Myometrial cell (primary cell): ENCODE results near the genes C2orf80 and PIKFYVE.

DNA sequence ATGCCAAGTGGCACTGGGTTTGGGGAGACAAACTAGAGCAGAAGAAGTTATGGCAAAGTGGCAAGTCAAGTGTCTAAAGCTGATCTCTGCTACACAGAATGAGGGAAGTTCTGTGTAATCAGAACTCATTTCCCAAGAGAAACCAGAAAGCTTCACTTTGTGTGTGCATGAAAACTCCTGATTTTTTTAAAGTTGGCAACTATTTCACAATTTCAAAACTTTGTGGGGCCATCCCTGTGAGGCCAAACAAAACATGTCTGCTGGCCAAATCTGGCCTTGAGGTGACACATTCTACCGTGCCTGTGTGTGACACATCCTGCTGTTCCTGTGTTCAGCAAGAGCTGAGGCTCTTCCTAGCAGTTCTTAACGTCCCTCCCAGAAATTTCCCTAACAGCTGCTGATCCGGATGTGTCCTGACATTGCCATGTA is 99.2 kb downstream of the PLEKHM3 start:
- RAMPAGE, long total RNA = no peak

DNA sequence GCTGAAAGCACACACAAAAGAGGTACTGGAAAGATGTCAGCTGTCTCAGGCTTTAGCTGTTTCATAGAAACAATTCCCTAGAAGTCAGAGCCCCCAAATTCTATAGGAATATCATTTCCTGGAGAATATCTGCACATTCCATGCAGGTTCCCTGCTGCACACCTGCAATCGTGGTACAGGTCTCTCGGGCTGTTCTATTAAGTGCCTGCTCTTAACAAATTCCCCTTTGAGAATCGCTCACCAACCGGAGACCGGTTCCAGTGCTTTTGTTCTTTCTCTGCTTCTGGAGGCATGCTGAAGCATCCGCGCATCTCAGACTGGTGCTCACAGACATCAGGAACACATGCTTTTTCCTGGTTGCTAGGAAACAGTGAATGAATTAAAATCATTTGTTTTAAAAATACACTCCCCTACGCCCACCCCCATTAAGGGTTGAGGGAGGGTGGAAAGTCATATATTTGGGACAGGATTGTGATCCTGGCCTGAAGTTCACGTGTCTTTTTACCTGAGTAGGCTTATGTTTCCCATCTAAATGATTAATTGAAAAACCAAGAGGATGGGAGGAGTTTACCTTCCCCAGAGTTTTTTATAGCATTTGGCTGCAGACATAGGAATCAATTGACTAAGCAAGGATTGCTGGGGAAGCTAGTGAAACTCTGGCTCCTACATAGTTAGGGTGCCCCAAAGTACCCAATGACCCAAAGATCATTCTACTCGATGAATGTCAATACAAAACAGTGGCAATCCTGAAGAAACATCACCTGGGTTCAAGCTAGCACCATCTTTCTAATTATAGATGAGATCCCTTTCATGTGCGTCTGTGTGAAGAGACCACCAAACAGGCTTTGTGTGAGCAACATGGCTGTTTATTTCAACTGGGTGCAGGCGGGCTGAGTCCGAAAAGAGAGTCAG is at the start of gene C2orf80:
TSS of gene C2orf80 (minus strand) at position 319 of the 912 bp plus-strand sequence.
- RAMPAGE, long total RNA = no peak

DNA sequence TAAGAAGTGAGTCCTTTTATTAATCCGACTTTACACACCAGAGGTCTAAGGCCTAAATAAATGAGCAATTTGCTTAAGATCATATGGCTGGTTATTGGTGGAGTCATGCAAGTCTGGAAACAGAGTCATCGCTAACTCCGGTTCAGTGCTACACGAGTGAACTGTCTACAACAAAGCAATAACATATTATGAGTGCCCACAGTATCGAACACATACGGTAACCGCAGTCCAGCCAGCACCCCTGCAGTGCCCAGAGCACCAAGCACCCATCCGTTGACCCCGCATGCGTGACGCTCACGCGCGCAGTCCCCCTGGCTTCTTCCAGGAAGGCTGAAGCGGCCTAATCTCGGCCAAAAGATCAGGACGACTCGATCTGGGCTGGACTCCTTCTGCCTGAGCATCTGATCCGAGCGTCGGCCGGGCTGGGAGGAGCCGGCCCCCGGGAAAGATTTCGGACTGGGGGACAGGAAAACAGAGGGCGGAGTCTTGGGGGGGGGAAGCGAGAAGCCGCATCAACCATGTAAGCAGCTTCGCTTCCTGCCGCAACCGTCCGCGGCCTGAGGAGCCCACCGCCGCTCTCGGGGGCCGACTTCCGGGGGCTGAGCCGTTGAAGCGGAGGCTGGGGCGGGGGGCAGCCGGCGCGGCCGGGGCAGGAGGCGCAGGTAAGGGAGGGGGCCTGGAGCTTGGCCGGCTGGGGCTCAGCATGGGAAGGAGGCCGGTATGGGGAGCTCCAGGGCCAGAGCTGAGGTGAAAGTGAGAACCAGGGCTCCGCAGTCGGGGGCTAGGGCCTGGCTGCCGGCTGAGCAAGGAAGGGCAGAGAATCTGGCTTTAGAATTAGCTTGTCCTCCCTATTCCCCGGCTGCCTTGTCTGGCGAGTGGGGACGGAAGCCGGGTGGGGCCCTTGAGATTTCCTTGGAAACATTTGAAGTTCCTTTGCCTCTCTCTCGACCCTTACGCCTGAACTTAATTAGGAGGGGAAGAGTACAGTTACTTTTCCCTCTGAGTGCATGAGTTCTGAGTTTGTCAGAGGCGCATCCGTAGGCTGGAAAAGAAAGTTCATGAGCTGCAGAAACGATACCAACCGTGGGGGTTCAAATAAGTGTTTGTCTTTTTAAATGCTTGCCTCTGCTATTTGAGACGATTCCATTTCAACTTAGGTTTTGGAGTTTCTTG is at the start of gene PIKFYVE:
TSS of gene PIKFYVE (plus strand) at position 502 of the 1,173 bp plus-strand sequence.
- RAMPAGE, long total RNA = no peak

DNA sequence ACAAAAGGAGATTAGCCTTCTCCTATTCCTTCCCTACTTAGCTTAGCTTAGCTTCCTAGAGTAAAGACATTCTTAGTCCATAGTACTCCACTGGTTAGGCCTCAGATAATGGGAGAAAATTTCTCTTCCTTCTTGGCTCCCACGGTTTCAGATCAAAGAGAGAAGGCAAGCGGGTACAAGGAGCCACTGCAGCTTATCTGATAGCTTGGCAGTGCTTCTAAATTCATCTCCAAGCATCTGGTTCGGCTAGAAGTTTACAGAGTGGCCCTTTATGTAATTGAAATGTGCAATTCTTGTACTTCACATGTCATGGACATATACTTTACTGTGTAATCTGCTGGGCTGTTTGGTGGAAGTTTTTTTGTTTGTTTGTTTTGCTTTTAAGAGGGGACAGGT is 46.7 kb downstream of the PIKFYVE start:
- RAMPAGE, long total RNA = no peak

- RAMPAGE, long total RNA = no peak
Observed at GRCh38 chr2:208315088-208315894, 49.2 kb downstream of the PIKFYVE start.

DNA sequence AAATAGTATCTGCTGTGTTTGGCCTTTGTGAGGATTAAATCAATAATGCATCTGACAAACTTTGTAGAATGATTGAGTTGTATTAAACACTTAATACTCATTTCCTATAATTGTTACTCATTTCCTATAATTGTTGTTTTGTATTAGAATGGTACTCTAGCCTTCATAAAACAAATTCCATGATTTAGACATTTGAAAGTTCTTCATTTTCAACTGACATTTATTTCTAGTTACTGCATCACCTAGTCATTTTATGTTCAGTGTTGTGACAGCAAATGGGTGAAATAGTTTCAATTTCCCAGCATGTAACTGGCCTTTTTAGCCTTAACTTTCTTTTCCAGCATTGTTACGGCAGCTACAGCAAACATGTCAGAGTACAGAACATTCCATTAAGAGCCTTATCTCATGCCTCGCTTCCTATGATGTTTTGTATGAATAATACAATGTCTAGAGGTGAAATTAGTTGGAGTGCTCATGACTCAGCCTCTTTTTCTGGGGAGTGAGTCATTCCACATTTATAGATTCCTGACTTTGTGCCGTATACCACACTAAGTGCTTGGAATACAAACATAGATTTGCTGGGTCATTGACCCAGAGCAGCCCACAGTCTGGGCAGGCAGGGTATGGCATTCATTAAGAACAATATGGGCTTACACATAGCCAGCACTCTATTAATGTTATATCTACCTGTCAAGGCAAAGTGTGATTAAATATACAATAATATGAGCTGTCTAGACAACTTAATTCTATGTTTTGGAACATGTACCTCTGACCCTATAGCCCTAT is 72.0 kb downstream of the MAP2 start:
- RAMPAGE, long total RNA = no peak

DNA sequence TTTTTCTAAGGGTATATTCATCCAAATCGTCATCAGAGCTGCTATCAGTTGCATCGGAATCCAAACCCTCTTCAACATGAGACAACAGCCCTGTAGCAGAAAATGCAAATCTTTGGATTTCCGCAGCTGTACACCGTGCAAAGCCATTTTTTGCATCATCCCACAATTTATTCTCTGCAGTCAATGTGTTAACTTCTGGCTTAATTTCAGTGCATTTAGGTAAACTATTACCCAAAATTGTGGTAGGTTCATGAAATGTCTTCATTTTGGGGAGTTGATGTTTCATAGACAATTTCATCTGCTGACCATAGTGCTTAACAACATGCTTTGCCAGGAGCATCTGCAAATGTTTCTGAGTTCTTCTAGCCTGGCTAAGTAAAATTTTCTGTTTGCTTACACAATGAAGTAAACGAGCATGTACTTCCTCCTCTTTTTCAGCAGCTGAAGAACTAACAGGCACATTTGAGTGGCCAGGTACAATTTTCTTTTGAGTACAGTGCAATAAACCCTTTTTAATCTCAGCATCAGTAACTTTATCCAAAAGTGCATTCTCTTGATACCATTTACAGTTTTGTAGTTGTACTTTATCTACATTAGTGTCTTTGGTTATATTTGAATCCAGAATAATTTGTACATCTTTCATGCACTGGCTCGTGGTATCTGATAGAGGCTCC is 17.6 kb downstream of the KANSL1L start:
- RAMPAGE, long total RNA = no peak

DNA sequence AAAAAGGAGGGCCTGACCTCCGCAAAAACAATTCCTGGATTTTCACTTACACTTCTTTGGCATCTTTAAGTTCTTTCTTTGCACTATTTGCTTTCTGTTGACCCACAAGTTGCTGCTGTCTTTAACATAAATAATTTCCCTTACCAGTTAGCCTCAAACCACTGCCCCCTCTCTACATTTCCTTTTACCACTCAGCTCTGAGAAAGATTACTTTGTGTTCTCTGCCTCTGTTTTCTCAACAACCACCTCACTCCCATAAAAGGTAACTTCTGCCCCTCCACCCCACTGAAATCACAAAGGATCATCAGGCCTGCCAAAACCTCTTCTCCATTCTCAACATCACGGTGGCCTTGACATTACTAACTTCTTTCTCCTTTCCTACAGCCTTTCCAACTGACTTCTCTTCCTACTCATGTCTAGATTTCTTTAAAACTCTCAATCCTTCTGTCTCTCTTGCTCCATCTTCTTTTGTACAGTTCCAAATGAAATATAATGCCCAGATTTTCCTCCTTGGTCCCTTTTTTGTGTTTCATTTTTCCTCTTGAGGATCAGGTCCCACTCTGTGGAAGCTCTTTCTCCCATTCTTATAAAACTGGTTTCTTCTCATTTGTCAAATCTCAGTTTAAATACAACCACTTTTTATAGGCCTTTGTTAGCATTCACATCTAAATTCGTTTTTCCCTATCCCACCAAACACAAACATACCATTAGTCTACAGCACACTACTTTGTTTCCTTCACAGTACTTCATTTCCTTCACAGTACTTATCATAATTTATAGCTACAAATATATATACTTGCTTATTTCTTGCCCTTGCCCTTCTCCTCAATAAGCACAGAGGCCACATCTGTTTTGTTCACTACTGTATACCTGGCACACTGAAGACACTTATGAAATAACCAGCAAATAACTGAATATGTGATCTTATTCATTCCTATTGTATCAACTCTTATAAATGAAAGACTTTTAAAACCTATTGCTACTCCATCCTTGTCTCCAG is 9.9 kb downstream of the ACADL start:
- RAMPAGE, long total RNA = no peak

DNA sequence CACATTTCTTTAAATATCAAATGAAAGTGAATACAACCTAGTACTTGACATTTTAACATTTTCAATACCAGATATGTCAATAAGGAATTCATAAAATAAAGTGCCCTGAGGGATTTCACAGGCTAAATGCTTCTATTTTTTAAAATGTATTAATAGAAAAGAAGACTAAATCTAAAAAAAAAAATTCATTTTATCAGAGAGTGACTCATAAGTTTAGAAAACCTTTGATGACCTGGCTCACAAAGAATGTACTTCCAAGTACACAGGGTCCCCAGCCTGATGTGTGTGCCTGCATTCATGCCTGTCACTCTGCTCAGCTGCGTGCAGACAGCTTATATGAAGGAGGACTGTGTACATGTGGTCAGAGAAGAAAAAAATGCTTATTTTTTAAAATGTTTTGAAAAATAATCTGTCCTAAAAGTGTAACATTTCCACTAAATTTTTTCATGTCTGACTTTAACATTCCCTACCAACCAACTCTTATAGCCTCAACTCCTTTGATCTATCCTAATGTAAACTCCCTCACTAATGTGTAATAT is 3.0 kb upstream of the CPS1 start:
- RAMPAGE, long total RNA = no peak

DNA sequence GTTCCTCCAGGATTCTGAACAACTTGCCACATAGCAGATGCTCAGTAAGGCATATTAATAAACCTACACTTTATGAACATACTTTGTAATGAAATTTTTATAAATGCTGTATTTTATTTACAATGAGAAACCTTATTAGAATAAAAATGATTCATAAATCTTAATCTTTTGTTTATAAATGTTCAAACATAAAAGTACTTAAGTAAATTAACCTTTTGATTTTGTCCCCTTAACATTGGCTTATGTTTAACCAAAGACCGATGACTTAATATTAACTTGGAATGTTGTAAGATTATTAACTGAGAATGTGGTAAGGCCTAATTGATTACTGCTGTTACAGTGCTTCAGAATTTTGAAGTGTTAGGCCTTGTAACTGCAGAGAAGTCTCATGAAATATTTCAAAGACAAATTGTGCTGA is 5.7 kb downstream of the CPS1 start:
- RAMPAGE, long total RNA = no peak

- RAMPAGE, long total RNA = no peak
Observed at GRCh38 chr2:210582128-210582434, 25.7 kb downstream of the CPS1 start.

- RAMPAGE, long total RNA = no peak
Observed at GRCh38 chr2:210630852-210631285, 74.5 kb downstream of the CPS1 start.

GRCh38 chr2:210656882-210657306 is 100.5 kb downstream of the CPS1 start:
- RAMPAGE, long total RNA = no peak

GRCh38 chr2:211759267-211759832 is 779.3 kb downstream of the ERBB4 start:
- RAMPAGE, long total RNA = no peak

- RAMPAGE, long total RNA = no peak
Observed at GRCh38 chr2:212537248-212538085, 1.1 kb downstream of the ERBB4 start.

GRCh38 chr2:212903194-212903780 is 248.1 kb downstream of the IKZF2 start:
- RAMPAGE, long total RNA = no peak

GRCh38 chr2:213149237-213150074 is 2.0 kb downstream of the IKZF2 start:
- RAMPAGE, long total RNA = no peak

DNA sequence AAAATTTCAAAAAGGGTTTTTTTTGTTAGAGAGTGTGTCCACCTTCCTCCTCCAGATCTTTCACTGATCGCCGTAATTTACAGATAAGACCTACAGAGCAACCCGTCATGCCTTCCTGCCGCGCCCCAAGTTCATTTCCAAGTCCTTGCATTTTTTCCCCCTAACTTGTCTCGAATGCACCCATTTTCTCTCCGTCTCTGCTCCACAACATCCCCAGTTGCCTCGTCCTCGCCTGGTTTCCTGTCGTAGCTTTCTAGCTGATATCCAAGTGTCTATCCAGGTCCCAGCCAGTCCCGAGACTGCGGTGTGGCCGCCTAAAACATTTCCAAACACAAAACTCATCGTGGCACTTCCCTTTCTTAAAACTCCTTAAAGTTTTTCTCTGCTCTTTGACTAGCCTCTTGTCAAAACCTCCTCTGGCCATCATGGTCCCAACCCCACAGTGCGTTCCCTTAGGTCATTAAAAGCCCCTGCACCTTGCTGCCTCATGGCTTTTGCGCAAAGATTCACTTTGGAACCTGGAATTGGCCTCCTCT is 1.2 kb upstream of the BARD1 start:
- RAMPAGE, long total RNA = no peak

DNA sequence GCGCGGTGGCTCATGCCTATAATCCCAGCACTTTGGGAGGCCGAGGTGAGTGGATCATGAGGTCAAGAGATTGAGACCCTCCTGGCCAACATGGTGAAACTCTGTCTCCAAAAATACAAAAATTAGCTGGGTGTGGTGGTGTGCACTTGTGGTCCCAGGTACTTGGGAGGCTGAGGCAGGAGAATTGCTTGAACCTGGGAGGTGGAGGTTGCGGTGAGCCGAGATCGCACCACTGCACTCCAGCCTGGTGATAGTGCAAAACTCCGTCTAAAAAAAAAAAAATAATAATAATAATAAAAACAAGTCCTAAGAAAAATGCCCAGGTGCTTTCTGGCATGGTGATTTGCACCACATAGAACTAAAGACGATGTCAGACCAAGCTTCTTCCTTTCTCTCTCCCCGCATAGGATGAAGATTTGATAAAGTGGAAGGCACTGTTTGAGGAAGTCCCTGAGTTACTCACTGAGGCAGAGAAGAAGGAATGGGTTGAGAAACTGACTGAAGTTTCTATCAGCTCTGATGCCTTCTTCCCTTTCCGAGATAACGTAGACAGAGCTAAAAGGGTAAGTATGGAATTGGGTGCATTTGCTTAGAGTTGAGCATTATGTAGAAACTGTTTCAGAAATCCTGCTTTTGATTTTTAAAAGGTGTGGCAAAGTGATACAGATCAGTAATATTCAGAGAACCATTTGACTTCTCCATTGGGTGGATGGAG is 37.0 kb downstream of the ATIC start:
- RAMPAGE, long total RNA = no peak

GRCh38 chr2:215412569-215413044 is 23.3 kb downstream of the FN1 start:
- RAMPAGE, long total RNA = no peak